ENCODE measurements around a stretch of chr2.

GRCh38 chr2:216971678-216972048 lies 111.8 kb upstream of the TNP1 start:
- RRBS, result no CpG with 5 or more reads among the region's 3 CpGs

- RRBS, result no CpG with 5 or more reads among the region's 1 CpG
These were observed 389.6 kb upstream of the TNP1 start for GRCh38 chr2:217249558-217249818.

GRCh38 chr2:217383299-217383973 lies 523.6 kb upstream of the TNP1 start:
- RRBS, result no CpG with 5 or more reads among the region's 7 CpGs

DNA sequence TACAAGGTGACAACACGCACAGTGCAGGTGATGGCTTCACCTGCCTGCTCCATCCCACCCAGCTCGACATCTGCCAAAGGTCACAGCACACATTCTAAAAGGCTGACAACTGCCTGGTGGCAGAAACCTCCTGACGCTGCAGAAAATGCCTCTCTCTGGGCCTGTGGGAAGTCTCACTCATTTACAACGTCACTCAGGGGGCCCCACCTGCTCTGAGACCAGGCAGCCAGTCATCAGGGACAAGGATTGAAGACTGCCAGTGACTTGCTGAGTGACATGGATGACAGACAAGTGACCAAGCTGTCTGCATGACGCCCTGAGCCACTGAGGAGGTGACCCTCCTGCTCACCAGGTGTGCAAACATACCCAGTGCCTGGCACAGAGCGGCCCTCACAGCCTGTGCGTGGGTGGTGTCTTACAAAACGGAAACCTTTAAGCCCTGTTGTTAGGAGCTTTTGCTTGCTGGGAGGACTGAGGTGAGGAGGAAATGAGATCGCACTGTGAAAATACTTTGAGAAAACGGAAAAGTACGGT lies 392.4 kb downstream of the TNS1 start:
- RRBS, result no CpG with 5 or more reads among the region's 11 CpGs

- RRBS, result no CpG with 5 or more reads among the region's 5 CpGs
These were observed 330.4 kb downstream of the TNS1 start for GRCh38 chr2:217672248-217672992.

GRCh38 chr2:217698484-217699280 lies 304.1 kb downstream of the TNS1 start:
- RRBS, result no CpG with 5 or more reads among the region's 6 CpGs

GRCh38 chr2:217740106-217740620 lies 262.6 kb downstream of the TNS1 start:
- RRBS, result no CpG with 5 or more reads among the region's 4 CpGs

DNA sequence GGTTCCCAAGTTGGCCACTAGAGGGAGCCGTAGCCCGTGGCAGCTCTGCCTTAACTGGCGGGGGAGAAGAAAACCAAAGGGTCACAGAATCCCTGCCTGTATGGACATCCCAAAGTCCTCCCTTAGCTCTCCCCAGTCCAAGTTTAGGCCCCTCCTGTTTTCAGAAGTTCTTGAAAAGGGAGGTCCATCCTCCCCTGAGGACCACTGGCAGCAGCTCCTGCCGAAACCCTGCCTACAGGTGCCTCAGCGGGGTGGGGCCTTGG lies 213.5 kb downstream of the TNS1 start:
- RRBS, result no CpG with 5 or more reads among the region's 5 CpGs

- RRBS, result no CpG with 5 or more reads among the region's 3 CpGs
These were observed 148.2 kb downstream of the TNS1 start for GRCh38 chr2:217854596-217854959.

GRCh38 chr2:217856717-217857581 lies 145.8 kb downstream of the TNS1 start:
- RRBS, result no CpG with 5 or more reads among the region's 8 CpGs

DNA sequence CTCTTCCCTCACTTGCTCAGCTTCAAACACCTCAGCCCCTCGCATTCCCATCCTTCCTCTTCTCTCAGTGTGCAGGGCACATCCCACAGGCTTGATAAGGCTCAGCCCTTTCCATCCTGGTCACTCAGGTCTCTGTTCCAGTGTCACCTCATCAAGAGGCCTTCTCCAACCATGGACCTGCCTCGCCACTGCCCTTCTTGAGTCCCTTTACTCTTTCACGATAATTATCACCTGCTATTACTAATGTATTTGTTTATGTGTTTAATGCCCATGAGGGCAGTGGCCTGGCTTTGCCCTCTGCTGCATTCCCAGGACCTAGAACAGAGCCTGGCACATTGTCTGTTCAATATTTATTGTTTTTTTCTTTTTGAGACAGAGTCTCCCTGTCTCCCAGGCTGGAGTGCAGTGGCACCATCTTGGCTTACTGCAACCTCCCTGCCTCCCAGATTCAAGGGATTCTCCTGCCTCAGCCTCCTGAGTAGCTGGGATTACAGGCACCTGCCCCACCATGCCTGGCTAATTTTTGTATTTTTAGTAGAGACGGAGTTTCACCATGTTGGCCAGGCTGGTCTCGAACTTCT lies 111.0 kb downstream of the TNS1 start:
- RRBS, result no CpG with 5 or more reads among the region's 5 CpGs

GRCh38 chr2:217906727-217907363 lies 96.0 kb downstream of the TNS1 start:
- RRBS, result no CpG with 5 or more reads among the region's 7 CpGs

GRCh38 chr2:217935452-217935921 lies 67.3 kb downstream of the TNS1 start:
- RRBS, result no CpG with 5 or more reads among the region's 7 CpGs

- RRBS, result no CpG with 5 or more reads among the region's 10 CpGs
These were observed 66.0 kb downstream of the TNS1 start for GRCh38 chr2:217936663-217937333.

GRCh38 chr2:217940262-217940777 lies 62.5 kb downstream of the TNS1 start:
- RRBS, result no CpG with 5 or more reads among the region's 9 CpGs

- RRBS, result no CpG with 5 or more reads among the region's 1 CpG
These were observed 58.3 kb downstream of the TNS1 start for GRCh38 chr2:217944450-217944908.

GRCh38 chr2:217956848-217957666 lies 45.7 kb downstream of the TNS1 start:
- RRBS, result no CpG with 5 or more reads among the region's 16 CpGs

- RRBS, result 90% methylated on average over 1 of the region's 16 CpGs
These were observed 19.4 kb downstream of the TNS1 start for GRCh38 chr2:217983333-217983942.

- RRBS, result no CpG with 5 or more reads among the region's 5 CpGs
These were observed 737 bp upstream of the CXCR2 start for GRCh38 chr2:218125080-218125502.

DNA sequence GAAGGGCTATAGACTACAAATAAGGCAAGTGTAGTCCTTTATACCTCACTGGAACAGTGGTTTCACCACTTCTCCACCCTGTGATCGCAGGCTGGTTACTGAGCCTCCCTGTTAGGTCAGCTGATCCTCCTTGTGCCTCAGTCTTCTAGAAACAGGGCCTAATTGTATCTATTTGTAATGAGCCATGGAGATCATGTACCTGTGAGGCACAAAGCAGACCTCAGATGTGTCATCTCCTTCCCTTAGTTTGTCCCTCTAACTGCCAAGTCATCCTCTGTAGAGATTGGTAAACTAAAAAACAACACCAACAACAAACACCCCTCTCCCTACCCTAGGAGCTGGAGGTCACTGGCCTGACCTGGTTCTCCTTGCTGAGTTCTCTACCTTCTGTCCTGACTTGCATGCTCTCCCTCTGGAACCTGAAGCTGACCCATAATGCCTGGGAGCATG lies 4.7 kb downstream of the CXCR2 start:
- RRBS, result no CpG with 5 or more reads among the region's 1 CpG

All from GM19240 (cell line).